ENCODE measurements around the gene ZNF185.

- PRO-cap = no peak
- RAMPAGE, long total RNA, 4 experiments = no peak in any of the 4 experiments
These were observed 1.3 kb downstream of the SLITRK4 start for GRCh38 chrX:143634266-143635386.

DNA sequence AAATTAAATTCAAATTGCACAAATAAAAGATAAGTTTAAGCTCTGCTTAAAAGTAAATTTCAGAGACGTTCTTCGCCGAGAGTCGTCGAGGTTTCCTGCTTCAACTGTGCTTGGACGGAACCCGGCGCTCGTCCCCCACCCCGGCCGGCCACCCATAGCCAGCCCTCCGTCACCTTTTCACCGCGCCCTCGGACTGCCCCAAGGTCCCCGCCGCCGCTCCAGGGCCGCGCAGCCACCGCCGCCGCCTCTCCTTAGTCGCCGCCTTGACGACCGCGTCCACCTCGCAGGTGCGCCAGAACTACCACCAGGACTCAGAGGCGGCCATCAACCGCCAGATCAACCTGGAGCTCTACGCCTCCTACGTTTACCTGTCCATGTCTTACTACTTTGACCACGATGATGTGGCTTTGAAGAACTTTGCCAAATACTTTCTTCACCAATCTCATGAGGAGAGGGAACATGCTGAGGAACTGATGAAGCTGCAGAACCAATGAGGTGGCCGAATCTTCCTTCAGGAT, 70.9 kb downstream of the FMR1NB start:
- PRO-cap = unidirectional peak, plus-strand start at position 68 of the sequence
- RAMPAGE, long total RNA, 4 experiments = no peak in any of the 4 experiments

GRCh38 chrX:148381077-148381616, 119.3 kb upstream of the AFF2 start:
- PRO-cap = no peak
- RAMPAGE, long total RNA, 4 experiments = no peak in any of the 4 experiments

DNA sequence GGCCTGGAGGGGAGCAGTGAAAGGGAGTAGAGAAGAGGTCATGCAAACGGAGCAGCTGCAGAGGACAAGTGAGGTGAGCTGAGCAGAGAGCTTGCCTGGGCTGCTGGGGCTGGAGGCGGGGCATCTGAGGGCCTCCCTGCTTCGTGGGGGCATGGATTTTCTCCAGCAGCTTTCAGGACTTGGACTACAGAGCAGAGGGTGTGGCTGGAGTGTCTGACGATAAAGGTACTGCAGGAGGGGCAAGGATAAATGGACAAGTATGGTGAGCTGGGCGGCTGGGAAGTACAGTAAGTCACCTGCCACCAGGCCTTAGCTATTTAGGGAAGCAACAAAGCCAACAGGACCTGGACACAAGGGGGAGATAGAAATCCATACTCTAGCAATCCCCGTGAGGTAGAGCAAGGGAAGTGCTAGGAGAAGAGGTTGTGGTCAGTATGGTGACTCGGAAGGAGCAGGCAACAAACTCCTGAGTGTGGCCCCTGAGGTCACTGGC, 11.1 kb downstream of the IDS start:
- PRO-cap = no peak
- RAMPAGE, long total RNA, 4 experiments = no peak in any of the 4 experiments

DNA sequence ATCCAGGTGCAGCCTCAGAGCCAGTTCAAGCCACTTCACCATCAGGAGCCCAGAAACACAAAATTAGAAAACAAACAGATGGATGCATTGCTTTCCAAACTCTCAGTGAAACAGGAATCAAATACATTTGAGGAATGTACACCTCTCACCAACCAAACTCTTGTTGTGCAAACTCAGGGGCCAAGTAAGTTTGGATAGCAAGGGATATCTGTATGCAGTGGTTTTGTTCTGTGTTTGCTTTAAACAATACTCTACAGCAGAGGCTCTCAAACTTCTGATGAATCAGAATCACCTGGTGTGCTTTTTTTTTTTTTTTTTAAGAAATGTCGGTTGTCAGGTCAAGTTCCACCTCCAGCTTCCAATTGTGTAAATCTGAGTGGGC, 9.9 kb downstream of the IDS start:
- PRO-cap = no peak
- RAMPAGE, long total RNA, 4 experiments = no peak in any of the 4 experiments

- PRO-cap = no peak
- RAMPAGE, long total RNA, 4 experiments = no peak in any of the 4 experiments
These were observed 7.4 kb downstream of the IDS start for GRCh38 chrX:149497794-149498101.

DNA sequence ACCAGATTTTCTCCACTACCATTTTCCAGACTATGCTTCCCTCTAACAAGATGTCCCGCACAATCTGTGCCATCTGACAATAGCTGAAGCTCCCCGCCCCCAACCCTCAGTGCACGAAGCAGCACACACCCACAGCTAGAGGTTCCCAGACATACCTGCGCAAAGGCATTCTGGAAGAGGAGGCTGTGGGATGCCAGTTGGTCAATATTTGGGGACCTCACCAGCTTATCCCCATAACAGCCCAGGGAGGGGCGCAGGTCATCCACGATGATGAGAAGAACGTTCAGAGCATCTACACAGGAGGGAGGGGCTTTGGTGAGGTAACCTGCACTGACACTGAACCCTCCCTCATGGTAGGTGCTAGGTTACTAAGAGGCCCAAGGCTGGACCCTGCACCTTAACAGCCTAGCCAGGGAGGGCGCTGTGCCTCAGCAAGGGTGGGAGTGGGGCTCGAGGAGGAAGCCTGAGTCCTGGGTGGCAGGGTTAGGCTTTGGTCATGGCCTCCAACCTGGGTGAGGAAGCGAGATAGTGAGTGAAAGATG, 1.0 kb downstream of the IDS start:
- PRO-cap = no peak
- RAMPAGE, long total RNA, 4 experiments = no peak in any of the 4 experiments

DNA sequence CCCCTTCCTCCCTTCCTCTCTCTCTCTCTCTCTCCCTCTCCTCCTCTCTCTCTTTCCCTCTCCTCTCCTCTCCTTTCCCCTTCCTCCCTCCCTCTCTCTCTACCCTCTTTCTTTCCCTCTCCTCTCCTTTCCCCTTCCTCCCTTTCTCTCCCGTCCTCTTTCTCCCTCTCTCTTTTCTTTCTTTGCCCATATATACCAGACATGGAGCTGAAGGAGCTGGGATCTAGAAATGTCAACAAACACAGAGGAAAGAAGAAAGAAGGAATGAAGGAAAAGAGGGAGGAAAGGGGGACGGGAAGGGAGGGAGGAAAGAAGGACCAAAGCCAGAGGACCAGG, 12.2 kb upstream of the EOLA1 start:
- PRO-cap = no peak
- RAMPAGE, long total RNA, 4 experiments = no peak in any of the 4 experiments

- PRO-cap = no peak
- RAMPAGE, long total RNA, 4 experiments = start-site peak on the plus strand in 1 of 4 experiments, at chrX:149944135-149944334 at its widest, 12 reads per replicate
These were observed 5.9 kb upstream of the EOLA2 start for GRCh38 chrX:149943966-149944785.

DNA sequence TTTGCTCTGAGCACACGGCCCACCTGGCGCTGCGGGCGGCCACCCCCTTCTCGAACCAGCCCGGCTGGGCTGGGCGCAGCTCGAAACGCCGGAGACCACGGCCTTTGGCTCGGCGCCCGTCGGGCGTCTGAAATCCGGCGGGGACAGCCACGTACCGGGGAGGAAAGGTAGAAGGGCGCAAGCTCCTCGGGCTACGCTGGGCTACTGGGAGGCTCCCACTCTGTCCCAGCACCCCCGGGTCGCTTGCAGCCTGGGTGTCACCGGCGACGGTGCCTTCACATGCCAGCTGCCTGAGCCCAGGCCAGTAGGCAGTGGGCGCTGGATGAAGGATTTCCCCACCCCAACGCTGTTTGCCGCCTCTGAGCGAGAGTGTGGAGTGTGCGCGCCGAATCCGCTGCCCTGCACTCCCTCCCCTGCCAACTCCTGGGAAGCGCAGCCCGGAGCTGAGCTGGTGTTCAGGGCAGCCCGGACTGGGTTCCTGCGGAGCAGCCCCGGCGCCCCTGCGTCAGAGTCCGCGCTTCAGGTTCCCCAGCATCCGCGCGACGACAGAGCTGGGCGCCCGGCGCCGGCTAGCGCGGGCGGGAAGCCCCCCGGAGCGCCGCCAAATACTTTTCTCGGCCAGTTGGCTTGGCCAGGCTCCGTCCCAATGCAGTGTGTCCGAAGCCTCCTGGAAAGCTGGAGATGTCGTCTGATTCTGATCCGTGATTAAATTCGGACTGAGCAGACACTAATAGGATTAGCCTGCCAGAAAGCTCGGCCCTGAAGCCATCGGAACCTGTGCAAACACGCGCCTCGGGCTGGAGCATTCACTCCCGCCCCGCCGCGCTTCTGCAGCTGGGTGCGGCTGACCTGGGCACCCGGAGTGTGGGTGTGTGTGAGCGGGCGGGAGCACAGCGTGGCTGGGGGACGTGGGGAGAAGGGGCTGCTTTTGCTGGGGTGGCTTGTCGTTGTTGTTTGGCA, 825 bp downstream of the MAMLD1 start:
- PRO-cap = no peak
- RAMPAGE, long total RNA, 4 experiments = no peak in any of the 4 experiments

DNA sequence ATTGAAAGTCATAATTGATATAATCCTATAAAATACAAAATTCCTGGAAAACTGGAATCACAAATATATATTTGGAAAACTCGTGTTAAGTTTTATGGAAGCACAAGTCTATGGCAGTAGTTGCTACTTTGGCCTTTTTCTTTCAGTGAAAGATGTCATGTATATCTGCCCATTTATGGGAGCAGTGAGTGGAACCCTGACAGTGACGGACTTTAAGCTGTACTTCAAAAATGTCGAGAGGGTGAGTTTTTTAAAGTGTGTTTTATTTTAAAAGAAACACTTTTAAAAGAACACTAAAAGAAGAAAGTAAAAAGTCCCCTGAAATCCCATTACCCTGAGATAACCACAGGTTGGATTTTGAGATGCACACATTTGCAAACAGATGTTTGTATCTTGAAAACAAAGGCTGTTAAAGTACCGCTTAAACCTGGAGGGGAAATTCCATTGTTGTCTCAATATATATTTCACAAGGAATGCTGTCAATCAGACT, 33.9 kb downstream of the MTMR1 start:
- PRO-cap = no peak
- RAMPAGE, long total RNA, 4 experiments = start-site peak on the plus strand in 1 of 4 experiments, centred at position 191 of the sequence, 20 reads per replicate

- PRO-cap = no peak
- RAMPAGE, long total RNA, 4 experiments = no peak in any of the 4 experiments
These were observed 24.9 kb downstream of the CD99L2 start for GRCh38 chrX:150873471-150874161.

DNA sequence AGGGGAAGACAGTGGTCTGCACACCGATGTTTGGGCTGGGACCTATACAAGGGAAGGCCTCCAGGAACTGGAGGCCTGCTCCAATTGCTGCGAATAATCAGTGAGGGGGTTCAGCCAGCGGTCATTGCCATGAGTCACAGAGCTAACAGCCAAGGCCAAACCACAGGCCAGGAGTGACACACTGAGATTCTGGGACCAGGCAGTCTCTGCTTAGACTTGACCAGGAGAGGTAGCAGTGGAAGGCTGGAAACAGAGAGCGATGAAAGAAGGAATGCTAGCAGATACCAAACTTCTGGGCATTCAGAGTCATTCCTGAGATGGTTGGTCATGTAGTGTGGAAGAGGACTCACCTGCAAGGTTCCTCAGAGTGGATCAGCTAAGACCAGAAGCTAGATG, 54.6 kb downstream of the CNGA2 start:
- PRO-cap = no peak
- RAMPAGE, long total RNA, 4 experiments = no peak in any of the 4 experiments

- PRO-cap = no peak
- RAMPAGE, long total RNA, 4 experiments = no peak in any of the 4 experiments
These were observed 11.3 kb upstream of the GABRE start for GRCh38 chrX:151985859-151986063.

DNA sequence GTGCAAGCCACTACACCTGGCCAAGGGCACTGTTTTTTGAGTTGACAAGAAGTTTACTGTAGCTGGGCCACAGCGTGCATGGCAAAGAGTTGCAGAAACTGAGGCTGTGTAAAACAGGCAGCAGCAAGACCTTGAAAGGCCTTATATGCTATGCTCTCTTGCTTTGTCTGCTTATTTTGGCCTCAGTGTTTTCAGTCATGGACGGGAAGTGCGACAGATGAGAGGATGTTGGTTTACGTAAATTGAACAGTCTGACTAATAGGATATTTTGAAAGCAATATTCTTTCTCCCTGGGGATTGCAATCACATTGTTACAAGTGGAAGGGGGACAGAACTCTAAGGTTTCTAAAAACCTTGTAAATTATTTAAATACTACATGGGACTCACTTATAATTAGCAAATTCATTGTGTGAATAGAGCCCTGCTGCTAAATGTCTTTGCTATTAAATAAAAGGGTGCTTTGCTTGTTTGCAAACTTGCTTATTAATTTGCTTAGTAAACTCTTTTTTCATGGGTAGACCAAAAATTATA, 32.3 kb upstream of the MAGEA10 start:
- PRO-cap = no peak
- RAMPAGE, long total RNA, 4 experiments = no peak in any of the 4 experiments

- PRO-cap = no peak
- RAMPAGE, long total RNA, 4 experiments = no peak in any of the 4 experiments
These were observed 38.7 kb upstream of the MAGEA10 start for GRCh38 chrX:152176865-152177712.

GRCh38 chrX:152832006-152832255, 1.1 kb downstream of the NSDHL start:
- PRO-cap = no peak
- RAMPAGE, long total RNA, 4 experiments = no peak in any of the 4 experiments

GRCh38 chrX:152897728-152898531, at the start of gene ZNF185:
Gene ZNF185 (plus strand): TSS chrX:152898067.
- PRO-cap = no peak
- RAMPAGE, long total RNA, 4 experiments = no peak in any of the 4 experiments

GRCh38 chrX:152971768-152972467, 22.0 kb downstream of the PNMA5 start:
- PRO-cap = no peak
- RAMPAGE, long total RNA, 4 experiments = no peak in any of the 4 experiments

- PRO-cap = no peak
- RAMPAGE, long total RNA, 4 experiments = no peak in any of the 4 experiments
These were observed 20.8 kb upstream of the PWWP4 start for GRCh38 chrX:153245193-153245518.